Esophagus muscularis mucosa (tissue), 4 donors: ENCODE measurements around a stretch of chr14.

DNA sequence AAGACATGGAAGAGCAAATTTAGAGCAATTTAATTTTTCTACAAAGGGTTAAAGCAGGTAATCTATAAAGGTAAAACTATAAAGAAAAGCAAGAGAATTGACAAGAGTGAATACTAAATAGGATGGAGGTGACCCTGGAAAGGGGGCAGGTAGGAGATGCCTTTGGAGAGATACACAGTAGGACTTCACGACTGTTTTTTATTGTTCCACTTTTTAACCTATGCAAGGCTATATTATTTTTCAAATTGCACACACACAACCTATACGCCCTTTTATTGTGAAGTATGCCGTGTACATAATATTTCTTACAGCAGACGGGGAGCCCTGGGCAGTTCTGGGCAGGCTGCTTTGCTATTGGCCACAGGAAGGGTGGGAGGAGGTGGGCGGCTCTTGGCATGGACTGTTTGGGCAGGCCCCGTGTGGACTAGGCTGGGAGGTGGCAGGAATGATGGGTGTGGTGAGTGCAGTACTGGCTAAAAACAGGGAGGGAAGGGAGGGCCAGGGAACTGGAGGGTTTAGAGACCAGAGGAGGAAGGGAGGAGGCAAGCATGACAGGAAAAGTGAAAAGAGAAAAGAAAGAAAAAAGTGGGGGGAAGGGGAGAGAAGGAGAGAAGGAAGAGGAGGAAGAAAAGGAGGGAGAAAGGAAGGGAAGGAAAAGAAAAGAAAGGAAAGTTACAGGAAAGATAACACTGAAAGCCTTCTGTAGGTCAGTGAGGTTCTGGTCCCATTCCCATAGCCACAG is 1.4 kb upstream of the C14orf132 start:
- PRO-cap = no peak
- RAMPAGE, long total RNA, 4 experiments = no peak in any of the 4 experiments

DNA sequence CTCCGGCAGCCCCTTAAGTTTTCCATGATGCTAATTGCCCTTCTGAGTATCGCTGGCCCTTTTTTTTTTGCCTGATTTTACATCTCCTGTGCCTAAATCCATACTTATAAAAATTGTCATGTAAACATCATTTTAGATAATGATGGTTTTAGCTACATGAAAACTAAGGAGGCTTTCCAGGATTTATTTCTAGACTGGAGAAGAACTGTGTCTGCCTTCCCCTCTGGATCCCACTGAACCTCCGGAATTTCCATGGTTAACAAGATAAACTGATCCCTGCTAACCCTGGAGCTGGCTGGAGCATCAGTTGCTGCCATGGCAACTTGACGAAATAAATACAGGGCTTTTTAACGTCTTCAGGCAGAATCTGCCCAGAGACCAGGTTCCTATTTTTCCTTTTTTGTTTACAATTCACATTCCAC is 1.5 kb downstream of the C14orf132 start:
- PRO-cap = unidirectional peak, minus-strand start at position 241 of the sequence
- RAMPAGE, long total RNA, 4 experiments = no peak in any of the 4 experiments

- PRO-cap = no peak
- RAMPAGE, long total RNA, 4 experiments = no peak in any of the 4 experiments
Measured at GRCh38 chr14:96461914-96462672, 40.1 kb upstream of the PAPOLA start.

- PRO-cap = no peak
- RAMPAGE, long total RNA, 4 experiments = no peak in any of the 4 experiments
Measured at GRCh38 chr14:98147117-98147511, 1124.9 kb downstream of the BCL11B start.

DNA sequence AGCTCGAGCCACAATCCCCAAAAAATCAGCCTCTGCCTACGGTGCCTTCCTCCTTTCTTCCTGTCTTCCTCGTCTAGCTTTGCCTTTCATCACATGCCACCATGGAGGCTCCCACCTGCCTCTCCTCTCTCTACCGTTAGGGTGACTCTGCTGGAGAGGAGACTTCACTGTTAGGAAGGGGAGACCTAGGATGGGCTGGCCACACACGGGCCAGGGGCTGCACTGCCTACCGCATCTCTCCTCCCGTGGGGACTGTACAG is 1104.8 kb downstream of the BCL11B start:
- PRO-cap = no peak
- RAMPAGE, long total RNA, 4 experiments = no peak in any of the 4 experiments

- PRO-cap = no peak
- RAMPAGE, long total RNA, 4 experiments = no peak in any of the 4 experiments
Measured at GRCh38 chr14:98173263-98173895, 1098.6 kb downstream of the BCL11B start.

DNA sequence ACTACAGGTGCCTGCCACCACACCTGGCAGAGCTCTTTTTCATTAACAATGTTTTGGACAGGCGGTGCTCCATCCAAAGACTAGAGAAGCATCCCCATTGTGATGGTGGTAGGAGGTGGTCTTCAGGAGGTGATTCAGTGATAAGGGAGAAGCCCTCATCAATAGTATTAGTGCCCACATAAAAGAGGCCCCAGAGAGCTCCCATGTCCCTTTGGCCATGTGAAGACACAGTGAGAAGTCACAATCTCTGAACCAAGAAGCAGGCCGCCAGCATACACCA is 920.4 kb downstream of the BCL11B start:
- PRO-cap = no peak
- RAMPAGE, long total RNA, 4 experiments = no peak in any of the 4 experiments

- PRO-cap = no peak
- RAMPAGE, long total RNA, 4 experiments = start-site peak on the minus strand in 1 of 4 experiments, at chr14:98973077-98973197 at its widest, 15 reads per replicate
Measured at GRCh38 chr14:98972674-98973455, 299.1 kb downstream of the BCL11B start.

GRCh38 chr14:99273623-99274299 is 1.8 kb upstream of the BCL11B start:
- PRO-cap = no peak
- RAMPAGE, long total RNA, 4 experiments = no peak in any of the 4 experiments

- PRO-cap = no peak
- RAMPAGE, long total RNA, 4 experiments = no peak in any of the 4 experiments
Measured at GRCh38 chr14:99316384-99316903, 44.4 kb upstream of the BCL11B start.

DNA sequence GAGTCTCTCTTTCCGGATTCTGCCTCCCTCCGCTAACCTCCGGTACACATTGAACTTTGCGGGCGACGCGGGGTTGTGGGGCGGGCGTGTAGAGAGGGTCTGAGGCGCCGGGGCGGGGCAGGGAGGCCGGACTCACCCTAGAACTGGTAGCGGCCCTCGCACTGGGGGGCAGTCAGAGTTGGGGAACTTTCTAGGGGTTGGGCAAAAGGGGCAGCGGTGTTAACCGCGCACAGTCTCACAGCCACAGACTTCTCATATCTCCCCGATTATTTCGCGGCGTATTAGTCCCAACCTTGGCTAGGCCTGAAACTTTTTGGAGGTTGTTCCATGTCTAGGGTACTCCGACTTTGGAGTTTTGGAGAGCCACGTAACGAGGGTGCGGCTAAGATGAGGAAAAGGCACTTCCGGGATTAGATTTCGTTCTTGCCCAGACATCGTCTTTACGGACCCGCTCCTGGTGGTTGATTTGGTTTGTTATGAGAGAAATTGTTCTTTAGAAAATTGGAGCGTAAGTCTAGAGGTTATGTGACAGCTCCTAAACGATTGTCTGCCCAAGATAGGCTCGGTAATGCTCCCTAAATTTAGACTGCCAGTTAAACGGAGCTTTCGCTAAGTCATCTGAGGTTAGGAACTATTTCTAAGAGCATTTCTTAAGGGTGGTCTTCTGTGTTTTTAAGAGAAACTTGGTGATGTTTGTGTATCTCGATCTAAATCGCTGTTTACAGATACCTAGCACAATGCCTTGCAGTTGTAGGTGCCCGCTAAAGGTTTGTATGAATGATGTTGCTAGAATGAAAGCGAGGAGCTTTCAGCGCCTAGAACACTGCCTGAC is 580 bp downstream of the CCNK start:
- PRO-cap = no peak
- RAMPAGE, long total RNA, 4 experiments = no peak in any of the 4 experiments

- PRO-cap = no peak
- RAMPAGE, long total RNA, 4 experiments = no peak in any of the 4 experiments
Measured at GRCh38 chr14:99501606-99502188, 20.5 kb downstream of the CCNK start.

GRCh38 chr14:99508537-99508940 is 27.3 kb downstream of the CCNK start:
- PRO-cap = no peak
- RAMPAGE, long total RNA, 4 experiments = no peak in any of the 4 experiments

GRCh38 chr14:99509841-99510984 is 29.0 kb downstream of the CCNK start:
- PRO-cap = no peak
- RAMPAGE, long total RNA, 4 experiments = no peak in any of the 4 experiments

- PRO-cap = no peak
- RAMPAGE, long total RNA, 4 experiments = no peak in any of the 4 experiments
Measured at GRCh38 chr14:99514950-99515492, 33.8 kb downstream of the CCNK start.

GRCh38 chr14:99562962-99563728 is 40.9 kb downstream of the CCDC85C start:
- PRO-cap = bidirectional peak, plus-strand start at chr14:99563450, minus-strand start at chr14:99563271
- RAMPAGE, long total RNA, 4 experiments = no peak in any of the 4 experiments

DNA sequence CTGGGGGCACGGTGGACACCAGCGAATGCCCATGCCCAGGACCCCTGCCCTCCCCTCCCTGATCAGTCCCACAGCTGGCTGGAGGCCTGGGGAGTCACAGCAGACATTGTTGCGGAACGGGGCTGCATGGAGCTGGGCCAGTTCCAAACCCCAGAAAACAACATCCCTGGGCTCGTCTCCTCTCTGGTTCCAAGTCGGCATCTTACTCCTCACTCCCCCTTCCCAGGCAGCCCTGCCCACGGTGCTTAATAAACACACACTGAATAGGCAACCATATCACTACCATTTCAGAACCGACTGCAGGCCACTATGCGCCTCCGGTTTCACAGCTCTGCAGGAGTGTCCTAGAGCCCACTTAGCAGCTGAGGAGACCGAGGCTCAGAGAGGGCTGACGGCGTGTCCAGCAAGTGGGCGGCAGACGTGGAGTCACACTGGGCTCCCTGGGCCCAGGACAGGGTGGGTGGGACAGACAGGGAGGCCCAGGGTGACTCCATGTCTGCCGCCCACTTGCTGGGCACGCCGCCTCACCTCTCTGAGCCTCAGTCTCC is 27.0 kb downstream of the CCDC85C start:
- PRO-cap = no peak
- RAMPAGE, long total RNA, 4 experiments = no peak in any of the 4 experiments

DNA sequence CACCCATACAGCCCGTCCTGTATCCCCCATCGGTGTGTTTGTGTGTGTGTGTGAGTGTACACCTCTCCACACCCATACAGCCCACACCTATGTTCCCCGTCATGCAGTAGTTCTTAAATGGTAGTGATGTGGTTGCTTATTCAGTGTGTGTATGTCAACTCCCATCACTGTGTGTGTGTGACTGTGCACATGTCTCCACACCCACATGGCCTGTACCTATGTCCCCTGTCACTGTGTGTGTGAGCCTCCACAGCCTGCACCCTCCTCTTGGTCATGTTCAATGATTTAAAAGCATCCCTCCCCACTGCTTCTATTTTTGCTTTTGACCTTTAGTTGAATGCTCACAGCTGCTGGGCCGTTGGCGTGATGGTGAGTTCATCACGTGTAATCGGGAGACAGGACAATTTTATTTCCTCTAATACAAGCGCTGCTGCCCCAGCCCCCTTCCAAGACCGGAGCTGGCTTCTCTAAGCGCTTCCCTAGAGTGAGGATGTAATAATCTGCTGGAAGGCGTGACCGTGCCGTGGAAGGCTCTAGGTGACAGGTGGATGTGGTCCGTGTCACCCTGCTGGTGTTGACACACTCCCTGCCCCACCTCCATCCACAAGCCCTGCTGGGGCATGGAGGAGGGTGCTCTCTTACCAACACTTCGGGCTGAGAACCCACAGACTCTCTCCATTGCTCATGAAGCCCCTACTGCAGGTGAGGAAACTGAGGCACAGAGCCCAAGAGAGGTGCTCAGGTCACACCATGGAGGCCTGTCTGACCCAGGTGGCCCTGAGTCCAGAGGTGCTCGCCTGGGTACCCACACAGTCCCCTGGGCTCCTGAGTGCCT is 25.4 kb downstream of the CCDC85C start:
- PRO-cap = no peak
- RAMPAGE, long total RNA, 4 experiments = no peak in any of the 4 experiments

DNA sequence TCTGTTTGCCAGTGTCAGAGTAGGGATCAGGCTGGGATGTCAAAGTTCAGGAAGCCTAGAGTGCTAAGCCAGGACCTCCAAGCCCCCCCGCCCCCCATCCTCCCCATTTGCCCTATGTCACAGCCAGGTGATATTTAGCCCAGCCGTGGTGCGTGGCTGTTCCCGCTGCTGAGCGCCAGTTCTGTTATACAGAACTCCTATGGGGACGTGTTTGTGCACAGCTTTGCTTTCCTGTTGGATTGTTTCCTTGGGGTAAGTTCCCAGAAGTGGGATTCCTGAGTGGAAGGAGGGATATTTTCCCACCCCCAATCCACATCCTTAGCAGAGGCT is 15.6 kb upstream of the CCDC85C start:
- PRO-cap = no peak
- RAMPAGE, long total RNA, 4 experiments = no peak in any of the 4 experiments

GRCh38 chr14:99670824-99671692 is 13.0 kb upstream of the CYP46A1 start:
- PRO-cap = no peak
- RAMPAGE, long total RNA, 4 experiments = no peak in any of the 4 experiments